Fallopian tube (tissue), 1 donor: ENCODE measurements around the gene SRSF11.

DNA sequence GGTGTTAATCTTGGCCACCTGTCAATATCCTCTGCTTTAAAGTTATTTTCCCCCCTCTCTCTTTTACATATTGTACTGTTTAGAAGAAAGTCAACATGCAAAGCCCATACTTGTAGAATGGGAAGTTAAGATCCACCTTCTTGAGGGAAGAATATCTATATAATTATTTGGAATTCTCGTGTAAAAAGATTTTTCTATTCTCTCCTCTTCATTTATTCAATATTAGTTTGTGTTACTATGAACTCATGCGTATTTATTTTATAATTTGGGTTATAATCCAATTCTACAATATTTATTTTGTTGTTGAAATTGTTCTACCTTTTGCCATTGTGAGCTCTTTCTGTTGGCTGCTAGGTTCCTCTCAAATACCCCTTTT lies 46.7 kb downstream of the DNAI4 start:
- PRO-cap, result no peak

DNA sequence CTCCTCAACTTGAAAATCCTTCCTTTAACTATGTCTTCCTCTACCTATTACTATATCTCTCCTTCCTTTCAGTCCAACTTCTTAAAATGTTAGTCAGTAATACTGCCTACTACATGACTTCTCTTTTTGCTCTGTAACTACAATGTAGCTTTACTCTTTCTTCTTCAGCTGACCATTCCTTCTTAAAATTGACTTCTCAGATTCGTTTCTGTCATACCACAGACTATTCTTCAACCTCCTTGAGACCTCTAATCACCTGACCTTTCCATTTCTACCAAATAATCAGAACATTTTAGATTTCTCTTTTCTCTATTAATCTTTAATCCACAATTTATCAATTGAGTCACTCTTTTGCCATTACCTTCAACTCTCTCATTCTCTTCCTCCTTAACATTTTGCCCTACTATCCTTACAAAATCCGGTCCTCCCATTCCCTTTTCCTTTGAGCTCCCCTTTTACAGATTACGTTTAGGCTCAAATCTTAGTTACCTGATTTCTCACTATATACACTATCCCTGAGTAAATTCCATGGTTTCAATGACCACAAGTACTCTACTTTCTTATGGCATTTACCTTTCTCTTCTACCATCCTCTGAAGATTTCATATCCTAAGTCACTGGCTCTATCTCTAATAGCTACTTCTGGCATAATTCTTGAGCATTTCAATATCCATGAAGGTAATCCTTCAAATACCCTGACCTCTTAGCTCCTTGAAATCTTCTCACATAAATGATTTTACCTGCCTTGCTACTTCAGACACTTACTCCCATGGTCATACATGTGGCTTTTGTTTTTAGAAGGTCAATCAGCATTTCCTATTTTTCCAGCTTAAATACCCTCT lies 17.4 kb downstream of the DNAI4 start:
- PRO-cap, result no peak

DNA sequence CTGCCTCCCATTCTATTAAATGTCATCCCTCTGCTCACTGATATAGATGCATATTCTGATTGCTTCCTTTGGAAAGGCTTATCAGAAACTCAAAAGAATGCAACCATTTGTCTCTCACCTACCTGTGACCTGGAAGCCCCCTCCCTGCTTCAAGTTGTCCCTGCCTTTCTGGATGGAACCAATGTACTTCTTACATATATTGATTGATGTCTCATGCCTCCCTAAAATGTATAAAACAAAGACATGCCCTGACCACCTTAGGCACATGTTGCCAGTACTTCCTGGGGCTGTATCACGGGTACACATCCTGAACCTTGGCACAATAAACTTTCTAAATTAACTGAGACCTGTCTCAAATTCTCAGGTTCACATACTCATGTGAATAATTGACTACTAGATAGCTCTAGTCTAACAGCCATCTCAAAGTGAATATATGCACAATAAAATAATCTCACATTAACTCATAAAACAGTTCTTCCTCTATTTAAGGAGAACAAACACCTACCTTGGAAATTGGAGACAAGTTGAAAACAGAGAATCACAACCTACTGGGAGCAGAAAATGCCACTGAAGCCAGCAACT lies 5.7 kb downstream of the DNAI4 start:
- PRO-cap, result no peak

- PRO-cap, result no peak
Measured at GRCh38 chr1:67052635-67052970, 1.3 kb downstream of the SLC35D1 start.

GRCh38 chr1:67430984-67431379 lies 780 bp upstream of the SERBP1 start:
- PRO-cap, result bidirectional peak, plus-strand start at chr1:67431195, minus-strand start at chr1:67431090

- PRO-cap, result no peak
Measured at GRCh38 chr1:67632757-67633766, 51.9 kb upstream of the GADD45A start.

DNA sequence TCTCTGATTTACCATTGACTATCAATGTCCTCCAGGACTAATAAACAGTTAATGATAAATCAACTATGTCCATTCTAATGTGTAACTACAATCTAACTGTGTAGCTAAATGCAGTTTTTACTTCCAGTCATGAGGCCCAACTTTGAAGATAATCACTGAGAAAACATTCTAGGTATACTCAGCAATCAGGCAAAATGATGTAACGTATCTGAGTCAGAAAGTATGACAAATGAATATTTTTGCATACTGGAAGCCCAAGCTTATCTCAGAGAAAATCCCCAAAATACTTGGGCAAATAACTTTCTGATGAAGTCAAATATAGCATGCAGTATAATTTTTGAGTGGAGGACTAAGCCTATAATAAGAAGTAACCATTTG lies 2.5 kb upstream of the GADD45A start:
- PRO-cap, result no peak

GRCh38 chr1:67777565-67778034 lies 55.7 kb downstream of the GNG12 start:
- PRO-cap, result no peak

DNA sequence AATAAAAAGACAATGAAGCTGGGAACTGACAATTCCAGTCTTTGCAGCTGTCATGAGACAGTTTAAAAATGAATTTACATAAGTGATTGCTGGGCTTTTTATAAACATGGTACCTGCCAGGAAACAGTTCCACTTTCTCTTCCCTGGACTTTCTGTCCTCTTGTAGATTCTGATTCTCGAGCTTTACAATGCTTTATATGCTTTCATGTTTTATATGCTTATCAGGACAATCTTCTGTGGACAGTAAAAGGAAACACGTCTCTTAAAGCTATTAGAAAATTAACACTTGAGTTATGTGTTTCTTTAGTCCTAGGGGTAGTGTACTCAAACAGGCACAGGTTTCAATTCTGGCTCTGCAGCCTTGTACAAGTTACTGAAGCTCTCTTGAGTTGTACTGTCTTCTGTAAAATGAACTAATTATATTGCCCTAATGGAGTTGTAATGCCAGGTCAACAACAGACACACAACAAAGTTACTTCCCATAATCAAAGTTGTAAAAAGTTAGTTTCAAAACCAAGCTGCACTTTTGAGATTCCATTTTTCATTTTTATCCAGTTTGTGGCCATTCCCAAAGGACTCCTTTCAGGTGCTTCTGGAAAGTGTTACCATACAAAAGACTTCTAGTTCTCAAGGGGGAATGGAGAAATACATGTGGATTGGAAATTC lies 18.7 kb downstream of the GNG12 start:
- PRO-cap, result no peak

DNA sequence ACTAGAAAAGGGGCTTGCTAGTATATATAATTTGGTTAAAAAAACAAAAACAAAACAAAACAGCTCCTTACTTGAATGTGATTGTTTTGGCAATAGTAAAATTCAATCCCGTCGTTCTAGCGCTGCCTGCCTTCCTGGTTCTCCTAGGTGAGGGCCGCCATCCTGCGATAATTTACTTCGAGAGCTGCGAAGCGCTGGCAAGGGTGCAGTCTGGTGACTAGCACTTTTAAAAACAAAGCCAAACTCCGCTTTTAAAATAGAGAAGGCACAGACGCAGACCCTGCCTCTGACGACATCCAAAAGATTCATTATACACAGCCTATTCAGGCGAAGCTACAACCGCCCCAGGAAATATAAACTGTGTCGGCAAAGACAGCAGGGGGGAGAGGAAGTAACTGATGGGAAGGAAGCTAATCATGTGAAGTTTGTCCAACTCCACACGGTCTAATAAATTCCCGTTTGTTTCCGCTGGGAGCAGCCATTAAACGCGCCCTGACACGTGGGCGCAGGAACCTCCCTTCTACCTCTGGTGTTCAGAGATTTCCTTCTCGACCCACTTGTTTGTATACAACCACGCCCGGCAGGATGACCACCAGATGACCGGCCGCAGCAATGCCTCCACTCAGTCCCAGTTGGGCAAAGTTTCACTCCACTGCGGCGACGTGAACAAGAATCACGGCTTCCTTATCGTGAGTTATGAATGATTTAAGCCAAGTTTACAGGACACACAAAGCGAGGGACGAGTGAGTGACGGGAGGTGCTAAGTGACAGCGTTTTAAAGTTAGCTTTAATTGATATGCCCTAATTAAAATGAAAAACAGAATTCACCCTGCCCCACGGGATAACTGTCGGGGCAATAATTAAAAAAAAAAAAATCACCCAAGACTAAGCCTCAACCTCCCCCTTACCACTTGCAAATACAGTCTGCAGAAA lies 1.3 kb downstream of the GNG12 start:
- PRO-cap, result bidirectional peak, plus-strand start at position 259 of the sequence, minus-strand start at position 143 of the sequence; bidirectional peak, plus-strand start at position 477 of the sequence, minus-strand start at position 397 of the sequence; bidirectional peak, plus-strand start at position 647 of the sequence, minus-strand start at position 630 of the sequence

- PRO-cap, result no peak
Measured at GRCh38 chr1:68143601-68143949, 88.7 kb downstream of the WLS start.

DNA sequence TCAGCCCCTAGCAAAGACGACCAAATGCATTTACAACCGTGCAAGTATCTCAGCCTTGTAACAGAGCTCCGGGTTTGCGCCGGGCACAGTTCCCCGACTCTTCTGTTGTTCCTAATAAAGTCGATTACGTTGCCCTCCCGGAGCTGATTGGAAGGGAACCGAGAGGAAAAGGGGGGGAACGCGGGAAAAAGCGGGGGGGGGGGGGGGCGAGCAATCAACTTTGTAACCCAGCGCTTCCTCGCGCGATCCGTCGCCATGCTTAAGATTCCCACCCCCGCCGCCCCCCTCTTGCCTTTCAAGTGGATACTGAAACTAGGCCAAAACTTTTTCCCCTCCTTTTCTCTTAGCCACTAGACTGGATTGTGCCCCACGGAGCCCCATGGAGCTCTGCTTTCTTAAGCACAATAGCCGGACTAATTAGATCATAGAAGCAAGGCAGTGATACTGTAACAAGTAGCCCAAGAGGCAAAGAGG lies 620 bp downstream of the WLS start:
- PRO-cap, result bidirectional peak, plus-strand start at position 346 of the sequence, minus-strand start at position 116 of the sequence

- PRO-cap, result no peak
Measured at GRCh38 chr1:68313704-68314224, 81.4 kb upstream of the WLS start.

GRCh38 chr1:70221186-70222435 lies at the start of gene SRSF11:
Gene SRSF11, plus strand, starts transcription at chr1:70221380.
- PRO-cap, result bidirectional peak, plus-strand start at chr1:70221380, minus-strand start at chr1:70221305; bidirectional peak, plus-strand start at chr1:70222003, minus-strand start at chr1:70221946

GRCh38 chr1:70235463-70235752 lies 14.2 kb downstream of the SRSF11 start:
- PRO-cap, result no peak

DNA sequence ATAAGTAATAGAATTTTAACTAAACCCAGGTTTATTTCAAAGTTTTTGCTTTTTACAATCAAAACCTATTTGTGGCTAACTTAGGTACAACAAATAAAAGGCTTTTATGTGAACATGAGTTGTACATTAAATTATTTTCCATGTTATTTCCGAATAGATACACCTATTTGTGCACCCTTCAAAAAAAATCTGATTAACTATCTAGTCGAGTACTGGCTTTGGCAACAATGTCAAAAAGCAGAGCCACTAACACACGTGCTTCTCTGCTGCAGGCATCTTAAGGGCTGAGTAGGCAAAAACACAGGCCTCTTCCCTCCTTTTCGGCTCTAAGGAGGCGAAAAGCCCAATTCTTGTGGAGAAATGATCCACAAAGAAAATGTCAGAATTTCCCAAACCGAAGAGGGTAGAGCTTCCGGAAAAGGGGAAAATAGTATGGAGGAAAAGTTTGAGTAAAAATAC lies 774 bp downstream of the ZRANB2 start:
- PRO-cap, result no peak

DNA sequence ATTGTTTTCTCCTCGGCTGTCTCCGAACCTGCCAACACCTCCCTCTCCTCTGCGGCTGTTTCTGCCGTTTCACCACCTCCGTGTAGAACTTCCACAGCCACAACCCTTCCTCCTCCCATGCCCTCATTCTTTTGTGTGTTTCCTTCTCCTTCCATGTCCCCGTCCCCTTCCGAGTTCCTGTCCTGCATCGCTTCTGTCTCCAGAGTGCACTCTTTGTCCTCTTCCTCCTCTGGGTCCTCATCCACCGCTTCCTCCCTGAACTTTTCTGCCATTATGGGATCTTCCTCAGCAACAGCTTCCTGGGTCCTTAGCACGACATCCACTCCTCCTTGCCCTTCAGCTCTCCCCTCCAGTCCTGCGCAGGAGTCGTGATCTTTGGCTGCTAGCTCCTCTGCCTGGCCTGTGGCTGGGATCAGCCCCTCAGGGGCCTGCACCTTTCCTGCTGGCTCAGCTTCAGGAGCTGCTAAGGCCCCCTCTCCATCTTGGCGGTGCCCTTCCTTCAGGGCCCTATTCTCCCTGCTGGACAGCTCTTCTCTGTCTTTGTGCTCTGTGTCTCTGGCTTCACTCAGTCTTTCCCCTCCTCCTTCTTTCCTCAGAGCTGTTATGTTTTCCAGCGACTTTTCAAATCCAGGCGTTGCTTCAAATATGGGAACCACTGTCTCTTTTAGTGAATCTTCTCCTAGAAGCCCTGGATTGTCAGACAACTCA lies 59.3 kb upstream of the LRRC53 start:
- PRO-cap, result unidirectional peak, minus-strand start at position 261 of the sequence

- PRO-cap, result no peak
Measured at GRCh38 chr1:74594221-74594591, 79.4 kb downstream of the ERICH3 start.

GRCh38 chr1:74718954-74719599 lies 13.8 kb downstream of the CRYZ start:
- PRO-cap, result no peak

GRCh38 chr1:74821863-74822271 lies 88.9 kb downstream of the TYW3 start:
- PRO-cap, result no peak